Left cardiac atrium (tissue), 1 donor: Measurements from ENCODE around the gene PCK1.

GRCh38 chr20:57162195-57162688, 104.2 kb downstream of the BMP7 start:
- PRO-cap: unidirectional peak, minus-strand start at chr20:57162407

DNA sequence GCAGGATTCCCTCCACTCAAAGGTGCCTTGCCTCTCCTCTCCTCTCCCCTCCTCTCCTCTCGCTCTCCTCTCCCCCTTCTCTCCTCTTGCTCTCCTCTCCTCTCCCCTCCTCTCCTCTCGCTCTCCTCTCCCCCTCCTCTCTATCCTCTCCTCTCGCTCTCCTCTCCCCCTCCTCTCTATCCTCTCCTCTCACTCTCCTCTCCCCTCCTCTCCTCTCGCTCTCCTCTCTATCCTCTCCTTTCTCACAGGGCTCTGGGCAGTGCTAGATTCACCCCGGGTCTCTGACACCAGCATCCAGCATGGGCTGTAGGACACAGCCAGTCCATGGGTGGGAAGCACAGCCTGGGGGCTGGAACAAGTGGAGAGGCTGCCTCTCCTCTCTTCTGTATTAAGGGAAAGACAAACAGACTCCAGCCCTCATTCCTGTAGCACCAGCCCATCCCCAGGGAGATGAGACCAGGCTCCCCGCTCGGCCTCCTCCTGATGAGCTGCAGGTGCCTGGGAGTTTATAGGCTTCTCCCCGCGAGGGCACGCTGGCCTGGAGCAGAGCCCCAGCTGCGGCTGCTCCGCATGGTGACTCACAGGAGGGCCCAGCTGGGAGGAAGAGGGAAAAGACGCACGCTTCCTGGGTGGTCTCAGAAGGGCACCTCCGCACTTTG, 68.3 kb downstream of the BMP7 start:
- PRO-cap: no peak

DNA sequence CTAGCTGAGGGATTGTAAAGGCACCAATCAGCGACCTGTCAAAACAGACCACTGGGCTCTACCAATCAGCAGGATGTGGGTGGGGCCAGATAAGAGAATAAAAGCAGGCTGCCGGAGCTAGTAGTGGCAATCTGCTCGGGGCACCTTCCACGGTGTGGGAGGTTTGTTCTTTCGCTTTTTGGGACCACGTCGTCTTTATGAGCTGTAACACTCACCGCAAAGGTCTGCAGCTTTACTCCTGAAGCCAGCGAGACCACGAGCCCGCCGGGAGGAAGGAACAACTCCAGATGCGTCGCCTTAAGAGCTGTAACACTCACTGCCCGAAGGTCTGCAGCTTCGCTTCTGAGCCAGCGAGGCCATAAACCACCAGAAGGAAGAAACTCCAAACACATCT, 1.9 kb upstream of the RAE1 start:
- PRO-cap: no peak

DNA sequence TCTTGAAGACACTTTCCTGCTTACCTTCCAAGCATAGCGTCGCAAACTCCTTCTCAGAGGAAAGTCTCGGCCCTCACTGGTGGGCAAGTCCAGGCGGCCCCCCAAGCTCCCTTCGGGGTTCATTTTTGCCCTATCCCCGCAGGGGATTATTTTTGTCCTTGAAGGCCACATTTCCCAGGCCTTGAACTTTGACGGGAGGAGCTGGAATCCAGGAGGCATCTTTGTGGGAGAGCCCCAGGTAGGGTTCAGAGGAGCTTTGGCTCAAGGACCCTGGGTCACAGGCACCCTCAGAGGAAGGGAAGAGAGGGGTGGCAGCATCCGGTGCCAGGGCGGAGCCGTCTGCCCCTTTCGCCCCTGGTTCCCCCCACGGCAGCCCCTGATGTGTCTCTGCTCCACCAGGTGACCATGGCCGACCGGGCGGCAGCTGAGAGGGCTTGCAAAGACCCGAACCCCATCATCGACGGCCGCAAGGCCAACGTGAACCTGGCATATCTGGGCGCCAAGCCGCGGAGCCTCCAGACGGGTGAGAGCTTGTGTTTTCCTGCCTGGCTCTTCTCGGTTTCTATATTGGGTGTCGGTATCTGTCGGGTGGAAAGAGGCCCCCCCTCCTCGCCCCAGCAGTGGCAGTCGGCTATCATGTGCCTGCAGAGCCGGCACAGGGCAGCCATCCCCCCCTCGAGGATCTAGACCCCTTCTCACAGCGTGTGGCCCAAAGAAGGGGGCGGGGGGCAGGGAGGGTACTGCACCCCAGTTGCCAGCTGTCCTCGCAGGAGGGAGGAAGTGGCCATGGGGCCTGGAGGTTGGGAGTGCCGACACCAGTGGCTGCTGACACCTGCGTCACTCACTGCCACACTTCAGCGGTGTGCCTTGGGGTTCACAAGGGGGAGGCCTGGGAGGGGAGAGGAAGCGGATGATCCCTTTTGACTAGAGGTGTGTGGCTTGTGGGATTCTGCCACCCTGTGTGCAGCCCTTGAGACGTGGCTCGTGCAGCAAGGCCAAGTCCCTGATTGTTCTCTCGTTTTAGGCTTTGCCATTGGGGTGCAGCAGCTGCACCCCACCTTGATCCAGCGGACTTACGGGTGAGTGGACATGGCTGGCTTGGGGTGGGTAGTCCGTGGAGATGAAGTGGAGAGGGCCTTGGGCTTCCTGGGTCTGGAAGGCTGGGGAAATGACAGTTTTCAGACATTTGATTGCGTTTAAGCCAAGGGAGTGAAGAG, 1.5 kb downstream of the RBM38 start:
- PRO-cap: unidirectional peak, minus-strand start at position 535 of the sequence

DNA sequence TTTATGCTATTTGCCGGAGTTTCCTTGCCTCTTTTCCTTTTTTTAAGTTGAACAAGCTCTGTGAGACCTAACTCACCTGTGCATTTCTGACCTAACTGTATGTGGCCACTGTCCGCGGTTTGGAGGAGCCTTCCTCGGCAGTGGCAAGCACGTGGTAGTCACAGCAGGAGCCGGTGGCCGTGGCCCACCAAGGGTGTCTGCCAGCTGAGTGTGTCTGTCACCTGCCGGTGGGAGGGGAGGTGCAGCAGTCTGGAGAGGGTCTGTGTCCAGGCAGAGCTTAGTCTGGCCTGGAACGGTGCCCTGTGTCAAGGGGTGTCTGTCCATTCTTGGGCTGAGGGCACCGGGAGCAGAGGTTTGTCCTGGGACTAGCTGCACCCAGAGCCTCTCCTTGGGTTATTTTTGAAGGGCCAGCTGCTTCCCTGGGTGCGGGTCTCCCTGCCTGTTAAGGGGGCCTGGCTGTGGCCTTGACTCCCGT, 5.0 kb downstream of the RBM38 start:
- PRO-cap: no peak

DNA sequence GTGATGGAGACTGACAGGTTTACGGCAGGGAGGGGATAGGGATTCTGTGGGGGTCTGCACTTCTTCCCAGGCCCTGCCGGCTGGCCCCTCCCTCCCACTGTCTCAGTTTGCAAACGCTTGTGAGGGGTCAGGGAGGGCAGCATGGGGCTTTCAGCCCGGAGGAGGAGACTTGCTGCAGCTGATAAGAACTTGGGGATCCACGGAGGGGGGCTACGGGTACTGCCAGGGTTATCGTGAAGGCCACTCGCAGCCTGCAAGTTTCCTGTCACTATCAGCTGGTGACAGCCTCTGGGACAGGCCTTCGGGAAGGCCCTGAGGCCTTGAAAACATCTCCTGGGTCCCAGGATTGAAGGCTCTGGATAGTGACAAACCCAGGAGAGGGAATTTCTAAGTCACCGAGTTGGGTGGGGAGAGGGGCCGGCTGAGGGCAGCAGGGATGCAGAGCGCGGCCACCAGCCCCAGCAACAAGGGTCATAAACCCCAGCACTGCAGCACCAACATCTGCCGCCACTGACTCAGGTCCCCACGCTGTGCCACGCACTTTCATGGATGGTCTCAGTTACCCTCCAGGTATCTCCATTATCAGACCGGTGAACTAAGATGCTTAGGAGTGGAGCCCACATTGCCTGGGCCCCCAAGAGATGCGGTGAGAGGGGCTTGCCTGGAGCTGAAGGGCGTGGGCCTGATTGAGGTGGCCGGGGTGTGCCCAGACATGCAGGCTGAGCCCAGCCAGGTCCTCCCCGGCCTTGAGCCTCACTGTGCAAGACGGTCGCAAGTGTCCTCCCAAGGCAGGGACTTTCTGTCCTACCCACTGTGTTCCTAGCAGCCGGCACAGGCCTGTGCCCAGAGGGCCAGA, 19.1 kb downstream of the RBM38 start:
- PRO-cap: no peak

- PRO-cap: unidirectional peak, minus-strand start at chr20:57425749
Observed at GRCh38 chr20:57425124-57426132, 34.2 kb downstream of the RBM38 start.

DNA sequence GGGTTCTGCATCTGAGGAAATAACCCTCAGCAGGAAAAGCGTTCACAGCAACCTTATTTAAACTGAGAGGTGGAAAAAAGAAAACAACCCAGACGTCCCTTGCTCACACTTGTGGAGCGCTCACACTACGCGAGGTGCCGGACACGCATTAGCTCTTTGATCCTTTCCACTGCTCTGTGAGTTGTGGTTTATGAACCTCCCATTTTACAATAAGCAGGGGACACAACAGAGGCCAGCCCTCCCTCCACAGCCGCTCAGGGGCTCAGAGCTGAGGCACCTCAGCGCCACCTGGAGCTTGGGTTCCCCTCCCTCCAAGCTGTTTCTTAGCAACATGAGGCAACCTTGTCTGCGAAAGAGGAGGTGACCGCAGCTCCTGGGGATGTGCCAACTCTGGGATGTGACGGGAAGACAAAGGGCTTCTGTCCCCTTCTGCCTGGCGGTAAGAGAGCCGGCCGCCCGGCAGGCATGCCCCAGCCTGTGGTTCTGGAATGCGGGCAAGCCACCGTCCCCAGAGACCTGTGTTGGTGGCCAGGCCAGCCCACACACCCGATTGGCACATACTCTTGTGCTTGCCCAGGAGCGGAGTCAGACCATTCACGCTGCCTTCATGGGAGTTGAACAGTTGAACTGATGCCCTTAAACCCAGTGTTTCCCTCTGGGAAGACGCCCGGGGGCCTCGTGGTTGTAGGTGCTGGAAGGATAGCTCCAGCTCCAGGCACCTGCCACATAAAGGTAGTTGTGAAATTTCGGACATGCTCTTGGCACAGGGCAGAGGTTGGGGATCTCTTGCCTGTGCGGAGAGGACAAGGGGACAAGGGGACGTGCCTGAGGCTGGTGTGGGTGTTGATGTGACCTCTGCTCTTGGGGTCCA, 44.5 kb downstream of the RBM38 start:
- PRO-cap: no peak

DNA sequence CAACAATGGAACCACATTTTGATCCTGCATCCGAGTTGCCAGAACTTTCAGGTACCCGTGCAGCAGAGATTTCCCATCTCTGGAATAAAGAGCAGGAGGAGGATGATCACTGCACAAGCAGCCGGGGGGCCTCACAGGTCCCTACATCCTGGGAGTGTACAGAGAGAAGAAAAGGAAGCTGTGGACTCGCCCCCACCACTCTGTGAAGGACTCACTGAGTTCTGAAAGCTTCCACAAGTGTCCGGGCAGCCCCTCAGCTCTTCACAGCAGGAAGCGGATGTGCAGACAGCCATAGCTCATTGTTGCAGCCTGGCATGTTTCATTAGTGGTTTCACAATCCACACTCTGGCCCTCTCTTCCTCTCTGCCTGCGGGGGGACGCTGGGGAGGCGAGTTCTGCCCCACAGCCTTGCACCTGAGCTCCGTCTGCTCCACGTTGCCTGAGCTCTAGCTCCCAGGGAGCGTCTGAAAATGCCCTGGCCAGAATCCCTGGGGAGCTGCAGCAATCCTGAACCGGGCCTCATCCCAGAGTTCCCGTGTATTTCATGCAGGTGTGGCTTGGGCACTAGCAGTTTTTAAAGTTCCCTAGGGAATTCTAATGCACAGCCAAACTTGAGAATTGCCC, 51.8 kb downstream of the CTCFL start:
- PRO-cap: no peak

DNA sequence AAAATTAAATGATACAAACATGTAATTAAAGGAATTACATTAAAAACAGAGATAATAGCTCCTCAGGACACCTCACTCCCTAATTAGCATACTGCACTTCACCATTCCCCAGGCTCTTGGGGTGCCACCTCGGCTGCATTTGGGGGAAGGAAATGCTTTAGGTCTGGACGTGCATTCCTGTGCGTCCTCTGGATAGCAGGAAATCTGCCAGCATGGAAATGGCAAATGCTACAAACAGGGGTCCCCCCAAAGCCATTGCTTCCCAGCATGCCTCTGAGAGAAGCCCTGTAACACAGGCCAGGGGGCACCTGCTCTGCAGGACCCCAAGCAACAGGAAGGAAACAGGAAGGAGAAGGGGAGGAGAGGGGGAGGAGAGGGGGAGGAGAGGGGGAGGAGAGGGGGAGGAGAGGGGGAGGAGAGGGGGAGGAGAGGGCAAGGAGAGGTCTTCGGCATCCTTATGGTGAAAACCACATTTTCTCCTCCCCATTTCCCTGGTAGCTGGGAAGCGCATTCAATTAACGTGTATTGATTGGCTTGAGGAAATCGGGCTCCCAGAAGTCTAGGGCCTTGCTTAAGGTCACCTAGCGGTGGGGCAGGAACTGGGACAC, 43.1 kb downstream of the CTCFL start:
- PRO-cap: no peak

GRCh38 chr20:57482987-57483602, 41.8 kb downstream of the CTCFL start:
- PRO-cap: no peak

GRCh38 chr20:57495081-57495635, 29.8 kb downstream of the CTCFL start:
- PRO-cap: no peak

DNA sequence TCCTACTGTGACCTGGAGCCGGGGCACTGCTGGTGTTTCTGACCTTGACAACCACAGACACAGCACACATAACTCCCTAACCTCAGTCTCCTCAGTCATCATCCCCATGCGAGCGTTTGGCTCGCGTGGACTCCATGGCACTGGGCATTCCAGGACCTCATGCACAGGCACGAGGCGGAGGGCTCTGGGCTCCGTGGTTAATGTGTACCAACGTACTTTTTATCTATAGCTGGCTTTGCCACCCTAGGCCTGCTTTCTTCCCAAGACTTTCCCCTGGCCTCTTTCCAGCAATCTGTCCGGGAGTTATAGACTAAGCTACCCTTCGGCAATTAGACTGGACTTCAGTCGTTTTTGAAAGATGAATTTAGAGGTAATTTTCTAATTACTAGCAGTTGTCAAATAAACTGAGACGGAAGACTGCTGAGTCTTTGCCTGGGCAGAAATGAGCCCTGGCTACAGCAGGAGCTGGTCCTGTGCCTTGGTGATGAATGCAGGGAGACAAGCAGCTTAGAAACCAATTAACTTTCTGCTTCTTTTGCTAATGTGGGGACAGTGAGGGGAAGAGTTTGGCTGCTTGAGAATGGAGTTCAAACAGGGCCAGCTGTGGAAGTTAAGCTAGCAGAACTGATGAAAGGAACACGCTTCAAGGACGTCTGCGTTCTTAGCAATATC, 16.1 kb upstream of the CTCFL start:
- PRO-cap: no peak

DNA sequence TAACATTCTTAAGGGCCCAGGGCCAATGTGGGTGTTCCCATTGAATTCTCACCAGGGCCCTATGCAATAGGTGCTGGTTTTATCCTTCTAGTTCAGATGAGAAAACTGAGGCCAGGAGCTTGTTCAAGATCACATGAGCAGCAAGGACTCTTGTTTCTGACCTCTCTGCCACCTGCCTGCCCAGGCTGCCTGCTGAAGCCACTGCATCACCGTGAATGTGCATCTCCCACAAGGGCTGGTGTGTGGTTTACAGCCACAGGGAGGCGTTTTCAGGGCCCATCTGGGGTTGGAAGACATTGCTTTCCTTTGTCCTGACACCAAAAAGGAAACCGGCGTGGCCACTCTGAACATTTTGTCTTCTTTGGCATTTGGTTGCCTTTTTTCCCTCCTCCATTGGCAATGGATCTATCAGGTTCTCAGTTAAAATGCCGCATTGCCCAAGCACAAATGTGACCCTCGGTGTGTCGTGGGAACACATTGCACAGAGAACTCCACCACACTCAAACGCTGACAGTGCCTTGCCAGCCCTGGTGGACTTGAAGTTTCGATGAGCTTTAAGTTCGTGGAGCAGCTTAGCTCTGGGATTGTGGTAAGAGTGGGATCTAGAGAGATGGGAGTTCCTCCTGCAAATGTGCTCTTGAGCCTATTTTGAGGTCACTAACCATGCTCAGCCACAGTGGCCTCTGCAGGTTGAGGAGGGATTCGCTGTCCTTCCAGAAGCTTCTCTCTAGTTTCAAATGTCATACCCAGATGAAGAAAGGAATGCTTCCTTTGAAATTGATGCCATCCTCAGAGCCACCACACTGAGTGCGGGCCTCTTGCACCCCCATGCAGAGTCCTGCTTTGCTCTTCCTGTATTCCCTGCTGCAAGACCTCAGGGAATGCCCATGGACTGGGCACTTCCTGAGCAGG, 14.9 kb upstream of the PCK1 start:
- PRO-cap: no peak

GRCh38 chr20:57560555-57561287, at the start of gene PCK1:
Gene PCK1 (plus strand): TSS chr20:57561110.
- PRO-cap: no peak

- PRO-cap: no peak
Observed at GRCh38 chr20:57562369-57562851, 1.5 kb downstream of the PCK1 start.

DNA sequence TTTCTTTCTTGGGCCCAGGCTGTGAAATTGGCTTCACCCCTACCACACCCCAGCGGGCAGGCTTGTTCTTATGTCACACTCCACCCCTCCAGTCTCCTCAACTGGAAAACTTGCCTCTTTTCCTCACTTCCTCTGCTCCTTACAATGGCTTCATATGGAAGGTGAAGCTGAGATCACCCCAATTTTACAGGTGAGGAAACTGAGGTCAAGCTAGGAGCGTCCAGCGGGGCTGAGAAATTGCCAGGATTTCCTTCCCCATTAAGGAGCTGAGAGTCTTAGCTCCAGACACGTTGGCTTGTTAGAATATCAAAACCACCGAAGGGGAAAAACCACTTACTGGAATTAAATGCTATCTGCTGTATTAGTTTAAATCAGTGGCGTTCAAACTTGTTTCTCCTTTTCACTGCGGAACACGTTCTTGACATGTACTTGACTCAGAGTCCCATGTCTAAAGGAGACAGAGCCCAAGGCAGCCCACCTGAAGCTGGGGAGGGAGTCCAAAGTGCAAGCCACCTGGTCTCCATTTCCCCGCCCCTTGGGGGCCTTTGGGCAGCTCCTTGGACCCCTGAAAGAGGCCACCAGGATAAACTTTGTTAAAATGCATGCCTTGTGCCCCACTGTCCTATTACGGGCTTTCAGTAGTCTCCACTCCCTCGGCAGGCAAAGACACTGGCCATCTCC, 6.4 kb downstream of the PCK1 start:
- PRO-cap: no peak

DNA sequence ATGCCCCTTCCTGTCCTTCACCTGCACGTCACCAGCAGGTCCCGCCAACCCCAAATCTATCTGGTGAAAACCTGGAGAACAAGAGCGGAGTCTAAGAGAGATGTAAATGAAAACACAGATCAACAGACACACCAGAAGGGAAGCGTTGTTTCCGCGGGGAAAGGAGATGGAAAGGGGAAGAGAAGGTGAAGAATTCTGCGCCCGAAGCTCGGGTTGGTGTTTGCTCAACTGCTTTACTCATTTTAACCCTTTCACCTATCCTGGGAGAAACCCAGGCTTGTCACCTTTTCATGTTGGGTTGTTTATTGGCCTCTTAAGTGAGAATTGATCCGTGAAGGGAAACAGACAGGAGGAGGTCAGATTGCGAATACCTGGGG, 30.2 kb upstream of the ZBP1 start:
- PRO-cap: no peak

DNA sequence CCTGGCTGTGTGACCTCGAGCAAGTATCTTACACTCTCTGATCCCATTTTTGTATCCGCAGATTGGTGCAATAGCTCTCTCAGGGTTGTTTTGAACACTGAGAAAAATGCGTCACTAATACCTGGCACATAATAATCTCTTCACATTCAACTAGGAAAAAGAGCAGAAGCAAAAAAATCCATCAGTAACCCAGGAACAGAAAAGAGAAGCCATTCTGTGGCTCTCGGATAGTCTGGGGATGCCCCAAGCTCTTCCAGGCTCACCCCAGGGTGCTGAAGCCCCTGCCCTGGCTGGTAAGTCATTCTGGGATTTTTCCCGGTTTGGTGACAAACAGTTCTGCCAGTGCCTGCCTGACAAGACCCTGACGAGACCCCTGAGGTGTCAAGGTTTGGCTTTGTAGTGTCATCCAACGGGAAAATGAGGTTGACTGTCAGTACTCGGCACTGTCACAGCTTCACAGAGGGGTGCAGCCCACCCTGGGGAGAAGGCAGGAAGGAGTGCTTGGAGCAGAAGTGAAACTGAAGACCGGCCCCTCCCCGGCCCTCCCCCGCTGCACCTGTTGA, 7.0 kb downstream of the PMEPA1 start:
- PRO-cap: no peak

DNA sequence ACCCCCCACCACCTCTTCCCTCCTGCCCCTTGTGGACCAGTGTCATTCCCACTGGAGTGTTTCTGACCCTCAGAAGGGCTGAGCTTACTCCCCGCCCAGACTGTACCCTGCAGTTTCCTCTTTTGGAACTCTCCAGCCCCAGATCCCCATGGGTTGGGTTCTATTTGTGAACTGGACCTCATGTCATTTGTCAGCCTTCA, 92.4 kb upstream of the PMEPA1 start:
- PRO-cap: no peak